Cerebral cortex (tissue), 2 donors: ENCODE data around the gene TCEANC2.

GRCh38 chr1:52914336-52914904 lies 7.1 kb downstream of the ECHDC2 start:
- PRO-cap, 2 experiments = no peak in any of the 2 experiments

DNA sequence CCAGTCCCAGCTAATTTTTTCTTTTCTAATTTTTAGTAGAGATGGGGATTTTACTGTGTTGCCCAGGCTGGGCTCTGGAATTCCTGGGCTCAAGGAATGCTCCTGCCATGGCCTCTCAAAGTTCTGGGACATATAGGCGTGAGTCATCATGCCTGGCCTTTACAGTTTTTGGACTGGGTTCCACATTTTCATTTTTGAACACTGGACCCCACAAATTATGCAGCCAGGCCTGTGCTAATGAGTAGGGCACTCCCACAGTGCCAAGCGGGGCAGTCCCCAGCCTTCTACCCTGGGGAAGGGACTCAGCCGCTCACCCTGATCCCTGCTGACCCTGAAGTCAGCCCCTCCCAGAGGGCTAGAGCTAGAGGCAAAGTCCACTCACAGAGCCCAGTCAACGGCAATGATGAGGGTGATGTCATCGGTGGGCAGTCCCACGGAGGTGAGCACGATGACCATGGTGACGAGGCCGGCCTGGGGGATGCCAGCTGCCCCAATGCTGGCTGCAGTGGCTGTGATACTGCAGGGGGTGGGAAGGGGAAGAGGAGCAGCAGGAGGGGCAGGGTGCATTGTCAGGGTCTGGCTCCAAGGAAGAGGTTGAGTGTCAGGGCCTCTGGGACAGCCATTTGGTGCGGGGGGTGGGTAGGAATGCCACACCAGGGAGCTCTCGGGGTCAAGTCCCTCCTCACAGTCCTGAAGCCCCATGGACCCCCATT lies 27.6 kb downstream of the PODN start:
- PRO-cap, 2 experiments = no peak in any of the 2 experiments

GRCh38 chr1:53196962-53197682 lies 498 bp downstream of the CPT2 start:
- PRO-cap, 2 experiments = no peak in any of the 2 experiments

DNA sequence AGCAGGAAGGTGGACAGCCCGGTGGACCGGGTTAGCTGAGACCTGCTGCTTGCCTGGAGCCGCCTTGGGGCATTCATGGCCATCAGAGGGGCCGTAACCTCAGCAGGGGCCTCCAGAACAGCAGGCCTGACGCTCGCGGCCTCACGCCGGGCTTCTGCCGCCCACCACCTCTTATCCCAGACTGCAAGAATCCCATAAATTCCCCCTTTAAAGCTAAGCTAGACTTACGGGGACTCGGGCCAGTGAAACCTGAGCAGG lies 132.4 kb downstream of the GLIS1 start:
- PRO-cap, 2 experiments = no peak in any of the 2 experiments

- PRO-cap, 2 experiments = no peak in any of the 2 experiments
Observed at GRCh38 chr1:53982057-53983303, 35.5 kb downstream of the LDLRAD1 start.

DNA sequence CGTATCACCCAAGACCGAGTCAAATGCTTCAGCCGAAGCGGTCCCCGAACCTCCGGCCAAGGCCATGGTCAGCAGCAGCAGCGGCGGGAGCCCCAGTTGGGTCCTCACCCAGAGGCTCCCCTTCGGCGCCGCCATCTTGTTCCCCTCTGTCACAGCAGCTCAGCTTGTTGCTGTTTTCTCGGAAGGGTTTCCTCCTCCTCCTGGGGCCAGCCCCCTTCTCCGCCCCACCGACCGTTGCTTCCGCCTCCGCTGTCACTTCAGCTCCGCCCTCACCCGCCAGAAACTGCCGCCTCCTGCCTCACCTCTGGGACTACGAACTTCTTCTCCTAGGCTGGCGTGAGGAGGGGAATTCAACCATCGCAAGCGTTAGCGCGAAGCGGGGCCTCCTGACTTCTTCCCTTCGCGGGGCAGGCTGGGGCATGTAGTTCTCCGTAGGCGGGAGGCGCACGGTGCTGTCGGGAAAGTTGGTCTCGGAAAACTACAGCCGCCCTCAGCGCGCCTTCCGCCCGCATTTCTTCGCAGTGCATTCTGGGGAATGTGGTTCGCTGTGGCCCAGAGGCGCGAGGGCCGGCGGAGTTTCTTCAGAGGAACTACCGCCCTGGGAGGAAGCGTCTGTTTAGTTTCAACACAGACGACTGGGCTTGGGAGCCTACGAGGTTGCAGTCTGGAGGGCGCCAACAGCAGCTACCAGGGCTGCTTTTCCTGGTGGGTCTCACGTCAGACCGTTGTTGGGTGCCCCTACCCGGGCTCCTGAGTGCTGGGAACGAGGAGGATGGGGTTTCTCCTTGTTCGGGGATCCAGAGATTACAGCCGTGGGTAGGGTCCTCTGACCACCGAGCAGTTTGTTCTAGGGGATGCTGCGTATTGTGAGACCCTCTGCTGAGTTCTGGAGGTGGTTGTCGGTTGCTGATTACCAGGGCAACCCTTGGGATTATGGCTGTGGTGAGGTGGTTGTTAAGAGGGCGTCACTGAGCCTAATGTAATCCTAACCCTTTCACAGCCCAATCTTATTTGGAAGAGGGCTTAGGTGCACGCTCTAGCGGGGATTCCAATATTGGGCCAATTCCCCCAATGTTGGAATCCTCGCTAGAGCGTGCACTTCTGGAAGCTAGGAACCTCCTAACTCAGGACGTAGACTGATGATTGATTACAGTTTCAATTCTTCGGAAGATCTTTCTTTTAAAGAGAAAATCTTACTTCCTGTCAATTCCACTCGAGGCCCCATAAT lies at the start of gene TCEANC2:
Gene TCEANC2 (plus strand): TSS at position 555 of the 1,228 bp plus-strand sequence.
- PRO-cap, 2 experiments = peak in 2 of 2 experiments; most common plus-strand start position 555 of the sequence (in 2); most common minus-strand start position 368 of the sequence (in 1)

DNA sequence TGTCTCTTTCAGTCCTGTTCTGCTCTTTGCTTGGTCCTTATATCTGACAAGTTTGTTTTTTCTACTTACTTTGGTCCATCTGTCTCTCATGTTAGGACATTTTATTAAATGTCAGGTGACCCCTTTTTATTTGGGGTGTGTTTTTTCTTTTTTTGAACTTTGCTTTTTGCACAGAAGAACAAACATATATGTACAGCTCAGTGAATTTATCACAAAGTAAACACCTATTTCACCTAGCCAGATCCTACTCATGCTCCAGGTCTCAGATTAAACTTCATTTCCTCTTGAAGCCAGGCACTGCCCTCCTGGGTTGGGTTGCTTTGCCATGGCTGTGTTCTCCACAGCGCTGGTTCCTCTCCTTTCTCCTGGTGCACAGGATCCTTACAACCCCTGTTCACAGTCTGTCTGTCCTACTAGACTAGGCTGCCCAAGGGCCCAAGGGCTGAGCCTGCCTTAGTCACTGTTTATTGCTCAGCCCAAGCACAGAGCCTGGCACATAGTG lies 40.9 kb downstream of the TCEANC2 start:
- PRO-cap, 2 experiments = no peak in any of the 2 experiments

GRCh38 chr1:54290544-54290999 lies 90.6 kb downstream of the MRPL37 start:
- PRO-cap, 2 experiments = no peak in any of the 2 experiments

- PRO-cap, 2 experiments = no peak in any of the 2 experiments
Observed at GRCh38 chr1:54374506-54374905, 173.5 kb upstream of the ACOT11 start.

GRCh38 chr1:54378143-54379284 lies 169.5 kb upstream of the ACOT11 start:
- PRO-cap, 2 experiments = no peak in any of the 2 experiments

GRCh38 chr1:54385433-54385938 lies 162.5 kb upstream of the ACOT11 start:
- PRO-cap, 2 experiments = no peak in any of the 2 experiments

- PRO-cap, 2 experiments = no peak in any of the 2 experiments
Observed at GRCh38 chr1:54401520-54401985, 146.5 kb upstream of the ACOT11 start.

- PRO-cap, 2 experiments = no peak in any of the 2 experiments
Observed at GRCh38 chr1:54479471-54479688, 68.6 kb upstream of the ACOT11 start.

DNA sequence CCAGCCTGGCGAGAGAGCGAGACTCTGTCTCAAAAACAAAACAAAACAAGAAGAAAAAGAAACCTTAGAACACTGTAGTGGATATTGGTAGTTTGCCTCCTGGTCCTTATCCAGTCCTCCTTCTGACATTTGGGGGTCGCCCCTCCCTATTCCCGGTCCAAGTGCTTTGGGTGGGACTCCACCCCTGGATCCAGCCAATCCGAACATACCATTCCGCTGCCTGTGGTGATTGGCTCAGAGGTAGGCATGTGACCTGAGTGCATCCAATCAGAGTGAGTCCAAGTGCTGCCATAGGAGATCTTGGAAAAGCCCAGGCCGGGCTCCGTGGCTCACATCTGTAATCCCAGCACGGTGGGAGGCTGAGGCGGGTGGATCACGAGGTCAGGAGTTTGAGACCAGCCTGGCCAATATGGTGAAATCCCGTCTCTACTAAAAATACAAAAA lies 33.9 kb upstream of the ACOT11 start:
- PRO-cap, 2 experiments = no peak in any of the 2 experiments

DNA sequence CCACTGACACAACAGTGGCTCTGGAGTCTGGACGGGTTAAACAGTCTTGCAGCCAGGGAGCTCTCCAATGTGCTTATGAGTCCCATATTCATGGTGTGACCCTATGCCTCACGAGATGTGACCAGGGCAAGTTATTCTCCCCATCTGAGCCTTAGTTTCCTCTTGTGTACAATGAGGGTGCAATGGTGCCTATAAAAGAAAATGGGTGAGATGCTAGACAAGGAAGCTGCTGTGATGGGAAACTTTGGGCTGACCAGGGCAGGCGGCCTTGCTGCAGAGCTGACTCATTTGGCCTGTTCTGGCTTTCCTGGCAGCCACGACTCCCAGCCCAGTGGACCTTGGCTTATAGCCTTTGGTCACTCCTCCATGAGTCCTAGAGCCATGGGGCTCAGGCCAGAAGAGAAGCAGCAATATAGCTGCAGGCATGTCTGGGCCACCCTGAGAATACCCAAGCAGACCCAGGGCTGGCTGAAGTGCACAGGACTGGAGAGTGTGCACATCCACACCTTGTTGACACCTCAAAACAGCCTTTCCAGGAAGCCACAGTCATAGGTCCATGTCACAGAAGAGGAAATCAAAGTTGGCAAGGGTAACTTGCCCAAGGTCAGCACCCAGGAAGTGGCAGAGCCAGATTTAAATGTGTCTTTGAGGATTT lies 1.8 kb upstream of the LEXM start:
- PRO-cap, 2 experiments = no peak in any of the 2 experiments

DNA sequence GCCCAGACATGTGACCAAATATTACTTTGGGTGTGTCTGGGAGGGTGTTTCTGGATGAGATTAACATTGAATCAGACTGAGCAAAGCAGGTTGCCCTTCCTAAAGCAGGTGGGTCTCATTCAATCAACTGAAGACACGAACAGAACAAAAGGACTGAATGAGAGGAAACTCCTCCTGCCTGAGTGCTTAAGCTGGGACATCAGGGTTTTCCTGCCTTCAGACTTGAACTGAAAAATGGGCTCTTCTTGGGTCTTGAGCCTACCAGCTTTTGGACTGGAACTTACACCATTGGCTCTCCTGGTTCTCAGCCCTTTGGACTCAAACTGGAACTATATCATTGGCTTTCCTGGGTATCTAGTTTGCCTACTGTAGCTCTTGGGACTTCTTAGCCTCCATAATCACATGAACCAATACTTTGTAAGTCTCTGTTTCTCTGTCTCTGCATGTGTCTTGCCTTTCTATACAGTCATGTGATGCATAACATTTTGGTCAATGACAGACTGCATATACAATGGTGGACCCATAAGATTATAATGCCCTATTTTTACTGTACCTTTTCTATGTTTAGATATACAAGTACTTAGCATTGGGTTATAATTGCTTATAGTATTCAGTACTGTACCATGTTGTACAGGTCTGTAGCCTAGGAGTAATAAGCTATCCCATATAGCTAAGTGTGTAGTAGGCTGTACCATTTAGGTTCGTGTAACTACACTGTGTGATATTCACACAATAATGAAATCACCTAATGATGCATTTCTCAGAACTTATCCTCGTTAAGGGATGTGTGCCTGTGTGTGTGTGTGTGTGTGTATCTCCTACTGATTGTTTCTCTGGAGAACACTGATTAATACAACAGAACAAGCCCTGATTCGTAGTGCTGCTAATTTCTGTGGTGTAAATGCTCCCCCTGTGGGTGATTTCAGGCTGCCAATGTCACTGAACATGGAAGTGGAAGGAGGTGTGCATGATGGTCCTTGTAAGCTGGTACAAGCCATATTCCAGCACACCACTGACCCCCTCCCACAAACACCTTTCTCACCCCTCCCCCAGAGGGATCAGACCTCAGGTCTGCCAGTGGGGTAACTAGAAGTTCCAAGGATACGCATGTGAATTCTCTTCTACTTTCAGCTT lies 39.3 kb downstream of the DHCR24 start:
- PRO-cap, 2 experiments = no peak in any of the 2 experiments

DNA sequence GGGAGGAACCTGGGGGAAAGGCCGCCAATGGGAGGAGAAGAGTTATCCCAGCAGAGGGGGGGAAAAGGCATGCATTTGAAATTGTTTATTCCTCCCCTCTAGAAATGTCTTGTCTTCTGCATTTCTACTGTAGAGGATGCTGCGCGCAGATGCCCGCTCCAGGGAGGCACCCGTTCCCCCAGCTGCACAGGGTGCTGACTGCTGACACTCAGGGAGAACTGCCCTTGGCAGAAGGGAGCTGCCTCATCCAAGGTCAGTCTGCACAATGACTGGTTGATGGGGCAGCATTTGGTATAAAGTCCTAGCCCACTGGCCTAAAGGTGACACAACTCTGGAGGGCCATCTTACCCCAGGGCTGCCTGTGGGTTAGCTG lies 29.0 kb downstream of the DHCR24 start:
- PRO-cap, 2 experiments = no peak in any of the 2 experiments

DNA sequence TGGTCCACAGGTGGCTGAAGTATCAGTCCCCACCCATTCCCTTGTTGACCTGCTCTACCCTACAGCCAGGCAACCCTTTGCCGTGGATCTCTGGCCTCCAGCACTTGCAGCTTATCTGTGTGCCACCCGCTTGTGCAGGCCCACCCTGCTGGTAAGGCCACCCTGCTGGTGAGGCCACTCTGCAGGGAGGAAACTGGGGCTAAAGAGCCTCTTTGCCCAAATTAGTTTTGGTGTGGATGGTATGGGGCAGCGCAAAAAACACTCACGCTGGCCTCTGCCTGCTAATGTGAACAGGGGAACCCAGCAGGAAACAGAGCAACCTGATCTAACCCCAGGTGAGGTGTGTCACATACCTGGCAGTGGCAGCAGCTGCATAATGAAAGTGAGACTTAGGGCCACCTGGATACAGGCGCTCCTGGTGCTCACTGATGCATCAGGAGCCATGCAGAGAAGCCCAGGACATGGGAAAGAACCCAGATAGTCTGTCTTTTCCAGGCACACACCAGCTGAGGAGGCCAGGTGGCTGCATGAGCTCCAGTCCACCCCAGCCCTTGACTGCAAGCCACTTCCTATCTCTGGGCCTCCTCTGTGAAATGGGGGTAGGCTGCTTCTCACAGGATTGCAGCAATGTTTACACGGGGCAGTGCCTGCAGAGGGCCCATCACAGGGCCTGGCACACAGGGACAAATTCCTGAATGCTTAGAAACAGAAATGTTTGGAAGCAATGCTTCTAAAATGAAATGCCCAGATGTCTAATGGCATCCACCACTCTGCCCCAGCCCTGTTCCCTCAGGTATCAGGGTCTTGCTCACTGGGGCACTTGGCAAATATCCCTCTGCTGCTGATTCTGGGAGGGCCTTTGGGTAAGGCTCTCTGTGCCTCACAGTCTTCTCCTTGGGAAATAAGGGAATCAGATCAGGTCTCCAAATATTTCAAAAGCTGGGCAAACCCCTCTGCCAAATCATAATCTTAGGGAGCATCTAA lies 20.1 kb downstream of the DHCR24 start:
- PRO-cap, 2 experiments = no peak in any of the 2 experiments

- PRO-cap, 2 experiments = no peak in any of the 2 experiments
Observed at GRCh38 chr1:54875651-54876294, 11.2 kb downstream of the DHCR24 start.

GRCh38 chr1:54887332-54887755 lies 349 bp upstream of the DHCR24 start:
- PRO-cap, 2 experiments = peak in 1 of 2 experiments; most common plus-strand start chr1:54887450 (in 1)